Mononuclear cell (primary cell): Measurements from ENCODE around the gene NDUFA12.

GRCh38 chr12:93954802-93955316 is 193.5 kb upstream of the PLXNC1 start:
- RRBS = no CpG with 5 or more reads among the region's 7 CpGs

DNA sequence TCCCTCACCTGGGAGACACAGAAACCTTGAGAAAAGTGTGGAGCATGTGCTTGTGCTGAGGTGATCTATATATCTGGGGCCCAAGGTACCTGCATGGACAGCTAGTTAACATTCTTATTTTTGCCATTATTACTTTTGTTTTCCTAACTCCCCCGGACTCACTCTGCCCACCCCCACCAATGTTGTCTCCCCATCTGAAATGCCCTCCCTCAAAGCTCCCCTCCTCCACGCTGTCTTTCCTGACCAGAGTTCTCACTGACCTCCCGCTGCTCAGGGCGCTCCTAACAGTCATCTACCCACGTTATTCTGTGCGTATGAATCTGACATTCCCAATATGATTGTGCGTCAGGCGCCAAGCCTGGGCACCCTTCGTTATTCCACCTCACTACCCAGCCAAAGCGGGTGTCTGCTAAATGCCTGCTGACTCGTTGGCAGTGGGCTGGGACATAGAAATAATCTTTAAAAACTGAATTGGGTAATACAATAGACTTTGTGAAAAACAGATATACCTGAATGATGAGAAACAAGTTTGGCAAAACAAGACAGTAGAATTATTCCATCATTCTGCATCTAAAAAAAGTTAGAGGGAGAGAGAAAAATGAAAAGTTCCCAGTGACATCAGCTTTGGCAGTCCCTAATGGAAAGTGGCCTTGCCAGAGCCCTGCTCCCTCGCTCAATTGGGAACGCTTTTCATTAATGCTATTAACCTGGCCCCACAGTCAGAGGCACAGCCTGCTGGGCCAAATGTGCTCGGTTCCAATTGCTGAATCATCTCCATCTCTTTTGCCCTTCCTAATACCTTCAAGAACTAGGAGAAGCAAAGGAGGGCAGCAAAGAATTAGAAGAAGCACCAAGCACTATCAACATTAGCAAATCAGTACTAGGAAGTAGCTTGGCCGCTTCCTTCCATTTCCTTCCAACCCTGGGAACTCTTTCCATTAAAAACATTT is 74.0 kb upstream of the PLXNC1 start:
- RRBS = no CpG with 5 or more reads among the region's 15 CpGs

GRCh38 chr12:94561827-94562491 is 88.4 kb downstream of the TMCC3 start:
- RRBS = no CpG with 5 or more reads among the region's 13 CpGs

DNA sequence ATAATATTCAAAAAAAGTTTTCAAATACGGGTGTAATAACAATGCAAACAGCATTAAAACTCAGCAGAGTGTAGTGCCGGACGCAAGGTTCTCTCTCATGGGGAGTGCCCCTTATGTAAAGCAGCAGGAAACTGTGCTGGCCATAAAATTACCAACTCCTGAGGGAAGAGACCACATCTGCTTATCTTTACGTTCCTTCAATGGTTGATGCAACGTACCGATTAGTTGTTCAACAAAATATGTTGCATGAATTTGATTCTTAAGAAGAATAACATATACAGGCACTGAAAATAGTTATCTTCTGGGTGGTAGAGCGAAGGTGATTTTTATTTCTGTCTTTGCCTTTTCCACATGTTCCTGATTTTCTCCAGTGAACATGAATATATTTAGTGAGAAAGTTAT is 118.8 kb upstream of the TMCC3 start:
- RRBS = no CpG with 5 or more reads among the region's 7 CpGs

DNA sequence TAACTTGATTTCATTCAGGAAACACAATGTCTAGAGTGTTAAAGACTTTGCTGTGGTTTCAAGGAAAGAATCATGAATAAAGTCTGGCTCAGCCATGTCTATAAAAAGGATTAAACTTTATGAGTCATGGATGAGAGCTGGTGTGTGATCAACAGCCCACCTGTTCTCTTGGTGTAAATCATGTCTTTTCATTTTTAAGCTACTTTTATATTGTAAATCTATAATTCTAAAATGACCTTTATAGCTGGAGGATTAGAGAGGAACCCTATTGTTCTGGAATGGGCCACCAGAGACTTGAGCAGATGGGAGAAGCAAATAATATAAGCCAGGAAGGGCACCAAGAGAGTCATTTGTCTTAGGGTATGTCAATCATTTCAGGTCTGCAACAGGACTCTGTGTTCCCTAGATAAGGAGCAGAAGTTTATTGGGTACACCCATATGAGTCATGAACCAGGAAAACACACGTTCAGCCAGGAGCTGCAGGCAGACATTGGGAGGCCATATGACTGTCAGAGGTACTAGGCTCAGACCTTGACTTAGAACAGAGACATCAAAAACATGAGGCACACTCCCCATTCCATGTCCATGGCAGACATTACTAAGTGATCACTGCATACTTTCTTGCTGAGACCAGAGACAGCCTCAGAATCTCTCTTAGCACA is 49.4 kb downstream of the NDUFA12 start:
- RRBS = no CpG with 5 or more reads among the region's 1 CpG

DNA sequence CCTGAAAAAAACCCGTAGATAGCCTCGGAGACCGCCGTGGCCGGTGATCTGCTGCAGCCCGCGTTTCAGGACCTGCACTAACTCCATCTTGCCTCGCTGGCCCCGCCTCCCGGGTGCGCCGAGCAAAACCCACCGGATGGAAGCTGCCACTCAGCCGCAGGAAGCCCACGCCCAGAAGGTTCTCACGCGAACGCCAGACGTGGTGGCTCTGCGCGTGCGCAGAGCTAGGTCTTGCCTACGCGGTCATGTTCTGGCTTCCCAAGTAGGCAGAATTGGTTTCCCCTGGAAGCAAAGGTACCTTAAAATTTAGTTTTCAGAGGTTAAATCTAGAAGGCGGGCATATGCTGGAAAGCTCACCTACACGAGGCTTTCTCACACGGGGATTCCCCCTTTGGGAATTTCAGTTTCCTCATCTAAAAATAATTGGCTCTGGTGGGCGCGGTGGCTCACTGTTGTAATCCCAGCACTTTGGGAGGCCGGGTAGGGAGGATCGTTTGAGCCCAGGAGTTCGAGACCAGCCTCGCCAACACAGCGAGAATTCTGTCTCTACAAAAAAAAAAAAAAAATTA is at the start of gene NDUFA12:
NDUFA12 (minus strand) TSS at position 104 of the 569 bp plus-strand sequence.
- RRBS = 2% methylated on average over 6 of the region's 34 CpGs

- RRBS = no CpG with 5 or more reads among the region's 20 CpGs
Observed at GRCh38 chr12:95472905-95473728, 835 bp upstream of the METAP2 start.

GRCh38 chr12:95647006-95647270 is 95.7 kb upstream of the USP44 start:
- RRBS = no CpG with 5 or more reads among the region's 7 CpGs

DNA sequence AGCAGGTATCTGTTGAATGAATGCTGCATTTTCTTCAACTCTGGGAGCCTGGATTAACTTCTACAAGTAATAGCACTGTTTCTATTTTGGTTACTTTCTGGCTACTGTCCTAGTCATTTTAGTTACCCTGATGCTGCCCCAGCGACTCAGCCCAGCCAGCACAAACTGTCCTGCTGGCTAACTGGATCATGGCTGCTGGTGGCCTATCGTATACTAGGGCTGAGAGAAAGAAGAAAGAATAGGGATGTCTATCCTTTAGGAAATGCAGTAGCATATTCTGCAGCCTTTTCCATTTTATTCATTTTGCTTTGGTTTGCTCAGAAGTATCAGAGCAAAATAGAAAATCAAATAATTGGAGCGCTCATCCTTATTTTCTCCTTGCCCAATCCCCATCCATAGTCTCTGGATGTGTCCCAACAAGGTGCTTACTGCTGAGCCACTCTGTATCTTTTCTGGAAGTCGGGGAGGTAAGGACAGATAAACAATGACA is 53.8 kb downstream of the NTN4 start:
- RRBS = no CpG with 5 or more reads among the region's 4 CpGs

DNA sequence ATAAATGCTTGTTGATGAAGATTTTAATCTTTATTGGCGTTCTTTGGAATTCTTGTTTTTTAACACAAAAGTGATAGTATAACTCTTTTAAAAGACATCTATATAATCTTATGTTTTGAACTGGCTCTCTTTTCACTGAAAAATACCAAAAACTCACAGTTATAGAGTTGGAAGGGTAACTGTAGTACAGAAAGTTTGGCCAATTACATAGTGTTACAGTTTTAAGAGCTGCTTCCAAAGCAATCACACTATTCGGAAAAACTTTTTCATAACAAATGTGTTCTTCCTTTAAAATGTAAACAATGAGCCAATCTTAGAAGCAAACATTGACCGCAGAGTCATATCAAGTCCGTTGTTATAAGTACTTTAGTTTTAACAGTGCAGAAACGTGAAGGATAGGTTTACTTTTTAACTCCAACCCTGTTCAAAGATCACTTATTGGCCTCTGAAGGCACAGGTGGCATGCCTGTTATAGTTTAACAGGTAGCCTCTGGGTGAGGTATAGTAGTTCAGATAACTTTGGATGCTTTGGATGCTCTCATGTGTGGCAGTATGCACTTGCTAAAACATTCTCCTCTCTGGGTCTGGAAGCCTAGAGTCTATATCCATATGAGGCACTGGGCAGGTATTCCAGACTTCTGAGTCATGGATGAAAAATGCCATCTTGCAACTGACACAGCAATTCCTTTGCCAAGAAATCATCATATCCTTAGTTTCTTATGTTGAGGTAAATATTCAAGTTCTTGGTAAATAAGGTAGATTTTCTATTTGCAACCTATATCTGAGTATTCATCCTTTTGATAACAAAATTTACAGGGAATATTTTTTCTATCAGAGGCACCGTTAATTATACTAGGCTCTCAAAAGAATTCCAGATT is 12.2 kb upstream of the NTN4 start:
- RRBS = no CpG with 5 or more reads among the region's 6 CpGs

DNA sequence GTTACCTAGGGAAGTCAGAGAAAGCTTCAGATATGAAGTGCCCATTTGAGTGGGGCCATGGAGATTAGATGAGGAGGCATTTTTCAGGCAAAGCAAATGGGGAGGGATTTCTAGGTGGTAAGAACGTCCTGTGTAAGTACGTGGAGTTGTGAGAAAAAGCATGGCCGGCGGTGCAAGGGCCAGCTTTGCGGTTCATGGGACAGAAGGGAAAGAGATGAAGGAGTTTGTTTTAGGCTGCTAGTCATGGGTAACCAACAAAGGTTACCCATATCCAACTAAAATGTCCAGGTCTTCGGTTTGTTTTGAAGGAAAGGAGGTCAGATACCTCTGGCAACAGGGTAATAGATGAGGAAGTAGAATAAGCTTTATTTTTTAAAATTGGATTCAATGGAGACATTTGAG is 10.1 kb upstream of the SNRPF start:
- RRBS = no CpG with 5 or more reads among the region's 6 CpGs

GRCh38 chr12:95943916-95944380 is 817 bp downstream of the AMDHD1 start:
- RRBS = no CpG with 5 or more reads among the region's 8 CpGs

DNA sequence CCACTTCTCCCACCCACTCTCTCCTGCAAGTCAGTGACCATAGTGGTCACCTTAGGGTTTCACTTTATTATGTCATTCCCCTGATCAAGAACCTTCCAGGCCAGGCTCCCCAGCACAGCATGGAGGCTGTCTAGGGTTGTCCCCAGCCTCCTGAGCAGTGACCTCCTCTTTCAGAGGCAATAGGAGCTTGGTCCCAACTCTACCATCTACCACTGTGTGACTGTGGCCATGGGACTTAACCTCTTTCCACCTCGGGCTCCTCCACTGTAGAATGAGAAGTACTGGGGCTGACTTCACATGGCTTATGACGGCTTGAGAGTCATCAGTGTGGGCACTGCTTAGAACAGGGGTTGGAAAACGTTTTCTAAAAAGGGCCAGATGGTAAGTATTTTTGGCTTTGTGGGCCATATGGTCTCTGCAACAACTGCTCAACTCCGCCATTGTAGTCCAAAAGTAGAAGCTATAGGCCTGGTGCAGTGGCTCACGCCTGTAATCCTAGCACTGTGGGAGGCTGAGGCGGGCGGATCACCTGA is 69.1 kb upstream of the LTA4H start:
- RRBS = no CpG with 5 or more reads among the region's 7 CpGs

- RRBS = no CpG with 5 or more reads among the region's 24 CpGs
Observed at GRCh38 chr12:96107988-96108834, 72.8 kb upstream of the LTA4H start.

DNA sequence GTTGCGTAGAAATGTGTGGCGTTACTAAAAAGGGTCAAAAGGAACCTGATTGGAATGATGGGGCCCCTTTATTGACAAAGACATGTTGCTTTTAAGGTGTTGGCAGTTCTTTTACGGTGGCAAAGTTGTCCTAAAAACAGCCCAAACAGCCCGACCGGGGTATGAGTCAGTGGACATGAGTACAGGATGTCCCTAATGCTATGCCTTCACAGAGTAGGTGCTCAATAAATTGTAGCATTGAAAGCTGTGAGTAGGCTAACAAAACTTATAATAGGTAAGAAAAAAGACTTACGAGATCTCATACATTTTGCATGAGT is 2.6 kb downstream of the ELK3 start:
- RRBS = no CpG with 5 or more reads among the region's 6 CpGs

- RRBS = 0% methylated on average over 2 of the region's 12 CpGs
Observed at GRCh38 chr12:96208368-96209764, 14.7 kb downstream of the ELK3 start.

- RRBS = no CpG with 5 or more reads among the region's 12 CpGs
Observed at GRCh38 chr12:96249120-96249757, 55.1 kb downstream of the ELK3 start.

- RRBS = no CpG with 5 or more reads among the region's 1 CpG
Observed at GRCh38 chr12:96298752-96299000, 101.6 kb downstream of the CDK17 start.

DNA sequence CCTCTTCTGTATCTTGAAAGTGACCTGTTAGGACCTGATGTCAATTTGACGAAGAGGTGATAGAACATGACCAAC is 1.6 kb downstream of the CDK17 start:
- RRBS = no CpG with 5 or more reads among the region's 1 CpG

DNA sequence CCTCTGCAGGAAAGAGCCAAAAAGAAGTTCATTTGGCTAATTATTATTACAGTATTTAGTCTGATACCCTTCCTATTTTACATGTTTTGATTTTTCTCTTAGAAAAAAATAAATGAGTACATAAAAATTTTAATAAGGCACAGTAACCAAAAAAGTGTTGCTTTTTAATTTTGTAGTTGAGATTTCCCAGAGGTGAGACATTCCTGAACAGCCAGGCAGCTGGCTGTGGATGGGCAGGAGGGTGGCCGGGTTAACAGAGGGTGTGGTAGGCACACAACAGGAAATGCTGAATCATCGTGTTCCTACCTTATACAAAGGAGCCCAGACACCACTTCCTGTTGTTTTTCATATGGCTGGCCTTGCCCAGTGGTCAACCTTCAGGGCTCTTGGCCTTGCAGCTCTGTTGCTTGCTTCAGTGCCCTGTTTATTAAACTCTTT is 11.6 kb downstream of the CFAP54 start:
- RRBS = no CpG with 5 or more reads among the region's 2 CpGs